Umbilical cord (tissue), 2 donors: ENCODE measurements around the genes AHSA1 and PTPN21.

DNA sequence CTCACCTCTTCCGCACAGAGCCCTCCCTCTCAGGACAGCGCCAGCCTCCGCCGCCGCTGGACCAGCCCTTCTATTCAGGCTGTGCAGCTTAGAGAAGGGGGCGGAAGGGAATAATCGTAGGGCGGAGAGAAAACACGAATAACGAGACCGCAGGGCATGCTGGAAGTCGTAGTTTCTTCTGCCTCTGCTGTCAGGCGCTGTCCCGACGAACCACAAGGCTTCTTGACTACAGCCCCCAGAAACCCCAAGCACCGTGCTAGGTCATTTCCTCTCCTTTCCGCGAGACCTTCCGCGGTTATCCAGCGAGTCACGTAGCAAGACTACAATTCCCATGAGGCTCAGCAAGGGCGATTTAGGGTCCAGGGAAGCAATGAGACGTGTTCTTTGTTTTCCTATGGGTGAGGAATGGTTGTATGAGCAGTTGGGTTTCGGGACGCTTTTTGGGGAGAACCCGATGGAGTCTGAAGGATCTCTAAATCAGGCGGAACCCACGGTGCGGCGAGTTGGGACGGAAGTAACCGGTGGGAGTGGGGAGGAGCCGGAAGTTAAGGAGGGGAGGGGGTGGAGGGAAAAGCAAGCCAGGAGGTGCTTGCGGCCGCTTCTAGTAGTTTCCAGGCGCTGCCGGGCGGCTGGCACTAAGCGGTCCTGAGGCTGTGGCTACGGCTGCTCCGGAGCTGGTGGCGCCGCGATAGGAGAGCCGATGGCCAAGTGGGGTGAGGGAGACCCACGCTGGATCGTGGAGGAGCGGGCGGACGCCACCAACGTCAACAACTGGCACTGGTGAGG is at the start of gene AHSA1:
Gene AHSA1 (plus strand): TSS at position 604 of the 786 bp plus-strand sequence.
- RAMPAGE, long total RNA: start-site peak on the minus strand centred at position 105 of the sequence, 23 bp wide, 38 and 20 reads in 2 replicates

- RAMPAGE, long total RNA: no peak
Observed at GRCh38 chr14:77721626-77722110, 13.8 kb downstream of the SLIRP start.

- RAMPAGE, long total RNA: no peak
Observed at GRCh38 chr14:80267177-80267664, 55.9 kb upstream of the DIO2 start.

- RAMPAGE, long total RNA: no peak
Observed at GRCh38 chr14:80899846-80900401, 41.6 kb downstream of the CEP128 start.

DNA sequence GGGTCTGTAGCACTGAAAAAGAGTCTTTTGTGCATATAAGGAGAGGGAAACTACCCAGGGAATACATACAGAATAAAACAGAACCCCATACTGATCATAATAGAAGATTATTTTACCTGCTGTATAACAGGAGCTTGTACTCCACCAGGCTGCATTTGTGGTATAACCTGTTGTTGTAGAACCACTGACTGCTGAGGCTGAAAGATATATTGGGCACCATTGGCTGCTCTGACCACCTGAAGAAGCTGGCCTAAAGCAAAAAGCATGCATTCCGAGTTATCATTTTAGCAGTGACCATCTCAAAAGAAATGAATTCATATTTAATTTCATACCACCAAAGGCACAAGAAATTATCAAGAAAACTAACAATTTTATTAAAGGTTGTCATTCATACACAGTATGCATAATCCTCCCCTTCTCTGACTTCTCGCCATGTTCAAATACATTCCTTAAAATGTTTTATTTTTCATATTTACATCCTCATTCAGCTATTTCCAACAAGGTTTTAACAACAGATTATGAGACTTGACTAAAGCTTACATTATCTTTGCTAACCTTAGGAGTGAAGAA is 24.7 kb downstream of the GTF2A1 start:
- RAMPAGE, long total RNA: no peak

DNA sequence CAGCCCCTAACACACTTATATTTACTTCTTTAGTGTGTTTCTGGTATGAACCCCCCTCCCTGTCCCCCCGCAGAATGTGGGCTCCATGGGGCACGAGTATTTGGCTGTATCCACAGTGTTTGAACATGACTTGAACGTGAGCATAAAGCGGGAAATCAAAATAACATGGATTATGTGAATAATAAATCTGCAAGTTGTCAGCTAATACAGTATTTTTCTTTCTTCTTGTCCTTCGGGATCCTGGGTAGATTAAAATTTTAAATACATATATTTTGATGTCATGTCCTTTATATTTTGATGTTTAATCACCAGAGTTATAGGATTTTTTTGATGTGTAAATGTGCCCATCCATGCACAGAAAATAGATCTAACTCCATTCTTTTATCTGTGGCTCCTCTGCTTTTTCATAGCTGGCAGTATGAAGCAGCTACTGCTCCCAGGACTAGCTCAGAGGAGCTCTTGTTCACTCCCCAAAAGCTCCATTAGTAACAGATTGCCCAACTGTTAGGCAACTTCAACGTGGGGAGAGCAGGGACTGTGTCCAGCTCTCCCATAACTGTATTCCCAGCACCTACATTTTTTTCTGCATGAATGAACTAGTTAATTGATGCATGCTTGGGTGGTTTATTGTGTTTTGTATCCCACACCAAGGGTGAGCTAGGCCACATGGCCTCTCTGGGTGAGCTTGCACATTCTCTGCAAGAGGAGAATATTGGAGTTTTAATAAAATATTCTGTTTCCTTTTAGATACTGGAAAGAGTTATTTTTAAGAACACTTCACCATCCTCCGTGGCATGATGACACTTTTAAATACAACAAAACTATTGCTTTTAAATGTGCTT is 15.4 kb downstream of the STON2 start:
- RAMPAGE, long total RNA: no peak

DNA sequence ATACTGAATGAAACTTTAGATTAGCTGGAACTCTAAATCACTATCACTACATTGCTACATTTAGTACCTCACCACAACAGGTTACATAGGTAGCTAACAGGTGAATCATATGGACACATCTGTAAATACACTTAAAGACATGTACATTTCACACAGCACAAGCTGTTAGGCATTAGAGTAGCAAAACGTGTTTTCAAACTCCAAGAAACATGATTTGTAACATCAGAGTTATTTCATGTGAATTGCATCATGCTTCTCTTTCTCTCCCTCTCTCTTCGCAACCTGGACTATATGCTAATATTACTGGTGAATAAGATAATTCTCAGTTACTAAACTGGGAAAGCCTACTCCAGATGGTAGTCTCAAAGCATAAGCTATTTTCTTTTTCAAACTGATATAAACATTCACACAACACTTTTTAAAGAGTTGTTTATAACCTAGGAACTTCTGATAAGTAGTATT is 4.2 kb downstream of the SEL1L start:
- RAMPAGE, long total RNA: no peak

GRCh38 chr14:82693002-82693333 is 1159.3 kb upstream of the SEL1L start:
- RAMPAGE, long total RNA: no peak

- RAMPAGE, long total RNA: no peak
Observed at GRCh38 chr14:83639257-83640113, 1890.5 kb upstream of the FLRT2 start.

GRCh38 chr14:84398581-84398894 is 1131.4 kb upstream of the FLRT2 start:
- RAMPAGE, long total RNA: no peak

GRCh38 chr14:85531759-85532416 is 1.9 kb downstream of the FLRT2 start:
- RAMPAGE, long total RNA: no peak

GRCh38 chr14:87992165-87992715 is 742 bp downstream of the GALC start:
- RAMPAGE, long total RNA: no peak

- RAMPAGE, long total RNA: no peak
Observed at GRCh38 chr14:88492133-88492977, 62.5 kb downstream of the PTPN21 start.

GRCh38 chr14:88554449-88555340 is at the start of gene PTPN21:
PTPN21 (minus strand) TSS chr14:88555007.
- RAMPAGE, long total RNA: no peak

DNA sequence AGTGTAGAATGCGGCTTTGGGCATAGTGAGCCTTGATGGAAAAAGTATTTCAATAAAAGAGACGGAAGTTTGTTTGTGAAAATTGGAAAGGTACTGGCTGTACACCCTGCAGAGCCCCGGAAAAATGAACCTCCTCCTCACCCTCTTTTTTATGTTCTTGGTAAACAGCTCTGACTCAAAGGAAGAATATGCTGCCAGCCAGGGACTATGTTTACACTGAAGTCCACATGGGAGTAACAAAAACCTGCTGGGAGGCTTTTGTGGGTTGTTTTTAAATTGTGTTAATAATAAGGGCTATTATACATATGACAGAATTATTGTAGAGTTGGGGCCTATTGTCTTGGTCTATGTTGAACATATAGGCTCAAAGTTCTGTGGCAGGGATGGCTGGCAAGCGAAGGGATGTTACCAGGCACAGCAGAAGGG is 70.7 kb downstream of the TTC8 start:
- RAMPAGE, long total RNA: no peak

DNA sequence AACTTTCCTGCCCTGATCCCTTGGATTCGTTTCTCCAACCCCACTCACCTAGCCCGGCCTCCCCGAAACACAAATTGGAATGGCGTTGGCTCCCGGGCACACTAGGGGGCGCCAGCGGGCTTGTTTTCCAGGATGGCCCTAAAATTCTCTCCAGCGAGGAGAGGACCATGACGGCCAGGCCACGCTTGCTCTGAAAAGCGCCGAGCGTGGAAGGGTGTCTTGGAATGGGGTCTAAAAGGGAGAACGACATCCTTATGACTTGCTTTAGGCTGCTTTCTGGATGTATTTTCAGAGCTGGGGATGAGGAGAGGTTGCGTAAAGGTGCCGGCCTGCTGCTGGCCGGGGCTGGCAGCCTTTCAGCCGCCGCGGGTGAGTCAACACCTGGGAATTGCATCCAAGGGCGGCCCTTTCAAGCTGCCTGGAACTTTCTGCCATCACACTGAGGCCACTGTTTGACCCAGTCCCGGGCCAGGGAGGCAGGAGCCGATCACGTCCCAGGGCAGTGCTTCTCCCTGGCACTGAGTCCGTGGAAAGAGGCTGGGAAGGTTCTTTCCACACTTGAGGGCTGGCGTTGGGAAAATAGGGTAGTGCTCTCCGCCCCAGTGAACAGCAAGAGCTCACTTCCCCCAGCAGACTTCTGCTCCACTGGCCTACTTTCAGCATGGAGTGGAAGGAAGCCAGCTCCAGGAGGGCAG is 216.1 kb downstream of the TTC8 start:
- RAMPAGE, long total RNA: no peak

GRCh38 chr14:89284341-89285021 is 132.6 kb downstream of the FOXN3 start:
- RAMPAGE, long total RNA: no peak

GRCh38 chr14:89292095-89292775 is 124.8 kb downstream of the FOXN3 start:
- RAMPAGE, long total RNA: no peak

DNA sequence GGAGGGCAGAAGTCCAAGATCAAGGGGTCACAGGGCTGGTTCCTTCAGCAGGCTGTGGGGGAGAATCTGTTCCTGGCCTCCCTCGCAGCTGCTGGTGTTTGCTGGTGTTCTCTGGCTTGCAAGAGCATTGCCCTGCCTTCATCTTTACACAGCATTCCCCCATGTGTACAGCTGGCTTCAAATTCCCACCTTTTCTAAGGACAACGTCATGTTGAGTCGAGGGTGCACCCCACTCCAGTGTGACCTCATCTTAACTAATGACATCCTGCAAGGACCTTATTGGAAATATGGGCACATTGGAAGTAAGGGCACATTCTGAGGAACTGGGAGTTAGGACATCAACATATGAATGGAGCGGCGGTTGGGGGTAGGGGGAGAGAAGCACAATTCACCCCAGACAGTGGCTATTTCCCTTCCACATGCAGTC is 123.6 kb downstream of the FOXN3 start:
- RAMPAGE, long total RNA: no peak

DNA sequence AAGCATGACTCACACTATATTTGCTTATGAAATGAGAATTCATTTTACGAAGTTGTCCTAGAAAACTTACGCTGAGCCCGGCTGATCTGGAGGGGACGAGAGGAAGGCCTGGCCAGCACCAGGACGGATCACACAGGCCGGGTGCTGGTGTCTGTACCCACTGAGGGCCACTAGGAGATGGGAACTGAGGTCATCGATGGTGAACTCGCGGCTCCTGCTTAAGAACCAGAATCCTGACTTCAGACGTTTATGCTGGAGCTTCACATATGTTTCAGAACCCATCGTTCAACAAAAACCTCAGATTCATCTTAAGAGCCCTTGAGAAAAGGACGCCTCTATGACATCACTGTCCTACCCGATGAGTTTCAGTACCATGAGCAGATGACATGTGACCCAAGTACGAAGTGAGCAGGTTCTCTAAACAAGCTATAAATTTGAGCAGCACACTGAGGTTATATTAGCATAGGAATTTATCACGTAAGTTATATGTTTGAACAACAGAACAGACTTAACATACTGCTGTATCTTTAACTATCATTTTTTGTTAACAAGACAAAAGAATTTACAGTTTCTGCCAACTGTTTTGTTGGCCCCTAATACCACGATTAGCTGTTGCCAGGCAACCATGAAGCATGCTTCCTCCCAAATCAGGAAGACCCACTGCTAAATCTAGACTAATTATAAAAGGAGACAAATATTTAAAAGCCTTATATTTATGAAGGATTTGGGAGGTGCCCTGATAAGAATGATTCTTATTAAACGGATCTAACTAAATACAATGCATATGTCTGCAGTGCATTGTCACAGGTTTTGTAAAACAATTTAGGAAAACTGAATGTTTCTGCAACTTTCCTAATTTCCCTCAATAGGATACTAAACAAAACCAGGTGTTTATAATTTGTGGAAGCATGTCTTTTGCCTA is 111.8 kb downstream of the FOXN3 start:
- RAMPAGE, long total RNA: no peak